ENCODE measurements around a stretch of chr3.

DNA sequence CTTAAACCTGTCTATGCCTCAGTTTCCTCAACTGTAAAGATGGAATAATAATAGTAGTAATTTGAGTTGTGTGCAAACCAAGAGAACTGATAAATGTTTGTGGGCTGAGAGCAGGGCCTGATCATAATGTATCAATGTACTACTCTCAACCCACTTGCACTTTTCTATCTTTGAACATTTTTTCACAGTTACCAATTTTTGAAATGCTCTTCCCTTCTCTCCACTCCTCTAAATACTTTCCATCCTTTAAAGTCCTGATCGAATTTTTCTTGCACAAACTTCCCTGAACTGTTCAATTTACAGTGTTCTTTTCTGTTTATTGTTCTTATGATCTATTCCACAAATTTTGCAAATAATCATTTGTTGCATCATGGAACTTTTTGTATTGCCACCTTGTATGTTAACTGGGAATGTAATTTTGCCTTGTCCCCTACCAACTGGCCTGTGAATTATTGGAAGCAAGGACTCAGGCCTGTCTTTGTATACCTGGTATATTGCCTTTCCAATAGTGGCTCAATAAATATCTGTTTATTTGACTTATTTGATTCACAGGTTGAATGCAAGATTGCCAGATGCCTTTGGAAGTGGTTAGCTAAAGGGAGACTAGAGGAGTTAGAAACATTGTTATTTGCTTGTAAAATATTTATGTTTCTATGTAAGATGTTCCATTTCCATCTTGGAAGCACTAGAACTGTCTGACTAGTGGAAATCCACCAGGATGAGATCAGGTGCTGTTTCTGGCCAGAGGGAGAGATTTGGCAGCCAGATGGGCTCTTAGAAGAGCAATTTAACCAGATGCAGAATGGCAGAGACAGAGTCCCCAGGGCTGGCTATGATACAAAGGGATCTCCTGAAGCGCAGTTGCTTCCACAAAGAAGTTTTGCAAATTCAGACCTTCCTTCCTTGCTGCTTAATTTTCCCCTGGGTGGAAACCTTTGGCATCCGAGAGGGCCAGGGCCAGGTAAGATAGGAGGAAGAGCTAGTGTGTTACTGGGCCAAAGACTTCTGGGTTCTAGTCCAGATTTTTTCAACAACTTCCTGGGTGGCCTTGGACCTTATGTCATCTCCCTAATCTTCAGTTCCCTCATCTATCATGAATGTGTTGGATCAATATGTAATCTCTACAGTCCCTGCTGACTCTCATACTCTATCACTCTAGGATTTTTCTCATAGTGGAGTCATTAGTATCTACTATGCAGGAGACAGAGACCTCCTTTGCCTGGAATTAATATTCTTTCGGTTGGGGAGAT lies 41.5 kb upstream of the NDUFB4 start:
- RRBS: no CpG with 5 or more reads among the region's 4 CpGs

- RRBS: no CpG with 5 or more reads among the region's 3 CpGs
Observed at GRCh38 chr3:120689270-120689814, 7.3 kb upstream of the HGD start.

DNA sequence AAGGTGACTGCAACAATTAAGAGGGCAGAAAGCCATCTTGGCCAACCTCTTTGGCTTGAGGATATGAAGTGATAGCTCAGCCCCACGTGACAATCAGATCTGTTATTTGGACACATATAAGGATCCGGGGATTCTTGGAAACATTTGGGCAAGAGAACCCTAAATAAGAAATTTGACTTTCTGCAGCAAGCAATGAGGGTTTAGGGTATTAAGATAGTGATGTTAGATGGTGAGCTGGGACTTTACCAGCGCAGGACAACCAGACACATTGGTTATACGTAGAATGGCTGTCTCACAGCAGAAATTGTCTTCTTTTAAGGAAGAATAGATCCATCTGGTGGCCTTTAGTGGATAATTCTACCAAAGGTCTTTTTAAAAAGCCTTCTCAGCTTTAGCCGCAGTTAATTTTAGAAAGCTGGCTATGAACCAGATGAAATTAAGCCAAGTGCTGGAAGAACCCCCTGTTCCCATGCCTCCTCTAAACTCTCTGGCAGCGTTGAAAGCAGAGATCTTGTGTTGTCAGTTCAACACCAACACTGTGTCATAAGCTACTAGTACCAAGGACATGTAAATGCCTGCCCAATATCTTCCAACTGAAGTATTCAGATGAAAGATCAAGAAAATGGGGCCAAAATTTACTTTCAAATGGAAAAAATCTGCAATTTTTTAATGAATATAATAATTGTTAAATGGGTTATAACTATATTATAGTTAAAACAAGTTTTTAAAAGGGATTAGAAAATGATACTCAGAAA lies 12.2 kb downstream of the HCLS1 start:
- RRBS: no CpG with 5 or more reads among the region's 6 CpGs

GRCh38 chr3:121791546-121791865 lies 42.0 kb upstream of the GOLGB1 start:
- RRBS: no CpG with 5 or more reads among the region's 4 CpGs

DNA sequence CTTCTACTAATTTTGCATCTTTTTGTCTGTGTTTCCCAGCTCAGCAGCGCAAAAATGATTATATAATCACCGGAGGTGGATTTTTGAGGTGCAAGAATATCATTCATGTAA lies 33.4 kb downstream of the PARP14 start:
- RRBS: no CpG with 5 or more reads among the region's 2 CpGs

DNA sequence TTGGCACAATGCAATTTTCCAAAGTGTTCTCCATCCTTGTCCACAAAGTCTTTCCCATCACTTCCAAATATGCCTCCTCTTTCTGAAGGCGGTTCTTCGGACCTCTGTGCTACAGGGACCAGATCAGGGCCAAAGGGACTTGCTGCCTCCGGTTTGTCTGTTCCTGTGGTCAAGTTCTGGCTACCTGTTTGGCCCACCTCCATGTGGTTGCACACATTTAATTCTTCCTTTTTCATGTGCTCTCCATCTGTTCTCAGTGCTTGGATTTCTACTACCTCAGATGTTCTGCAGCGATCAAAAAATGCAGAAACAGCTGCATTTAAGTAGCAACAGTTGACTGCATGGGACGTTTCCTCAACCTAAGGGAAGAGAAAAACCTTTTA lies 53.1 kb downstream of the HSPBAP1 start:
- RRBS: no CpG with 5 or more reads among the region's 5 CpGs

DNA sequence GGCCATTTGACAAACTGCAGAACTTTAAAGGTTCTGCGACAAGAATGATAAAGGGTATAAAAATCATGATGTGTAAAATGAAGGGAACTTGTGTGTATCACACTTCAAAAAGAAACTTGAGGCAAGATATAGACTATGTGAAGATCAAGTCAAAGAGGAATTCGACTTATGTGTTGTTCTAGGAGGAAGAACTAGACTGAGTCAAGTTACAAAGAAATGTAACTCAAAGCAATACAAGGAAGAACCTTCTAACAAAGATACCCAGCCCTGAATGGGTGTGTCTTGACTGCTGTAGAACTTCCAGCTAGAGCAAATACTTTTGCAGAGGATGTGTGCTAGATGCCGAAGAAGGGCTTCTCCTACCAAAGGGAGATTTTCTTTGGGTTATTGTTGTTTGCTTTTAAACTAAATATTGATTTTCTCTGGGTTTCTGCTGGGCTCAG lies 2.4 kb downstream of the SLC49A4 start:
- RRBS: no CpG with 5 or more reads among the region's 3 CpGs

DNA sequence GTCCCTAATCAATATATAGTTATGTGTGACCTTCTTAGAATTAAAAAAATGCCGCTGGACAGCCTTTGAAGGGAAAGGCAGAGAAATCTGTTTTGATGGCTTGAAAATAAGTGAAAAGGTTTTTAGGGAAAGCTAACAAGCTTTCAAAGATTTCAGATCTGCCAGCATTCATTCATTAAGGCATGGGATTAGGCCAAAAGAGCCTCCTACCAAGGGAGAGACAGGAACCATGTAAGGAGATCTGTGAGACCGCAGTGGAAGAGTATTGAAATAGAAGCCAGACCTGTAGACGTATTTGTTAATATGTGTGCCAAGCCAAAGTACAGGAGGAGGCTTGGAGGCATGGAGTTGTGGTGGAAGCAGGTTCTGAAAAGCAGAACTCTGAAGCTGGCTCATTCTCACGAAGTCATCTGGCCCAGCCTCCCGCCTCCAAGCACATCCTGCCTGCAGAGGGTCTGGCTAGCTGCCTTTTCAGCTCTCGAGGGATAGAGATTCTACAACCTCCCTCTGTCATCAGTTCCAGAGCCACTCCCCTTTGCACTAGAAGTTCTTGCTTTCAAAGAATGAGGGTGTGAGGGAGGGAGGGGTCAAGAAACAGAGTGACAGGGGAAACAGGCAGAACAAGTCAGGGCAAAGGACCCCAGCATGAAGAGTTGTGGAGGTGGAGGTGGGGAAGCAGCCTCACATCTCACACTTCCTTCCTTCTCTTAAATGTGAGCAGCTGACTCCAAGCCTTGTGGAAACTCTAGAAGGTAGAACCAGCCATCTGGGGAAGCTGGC lies 95.1 kb downstream of the SLC49A4 start:
- RRBS: no CpG with 5 or more reads among the region's 6 CpGs

DNA sequence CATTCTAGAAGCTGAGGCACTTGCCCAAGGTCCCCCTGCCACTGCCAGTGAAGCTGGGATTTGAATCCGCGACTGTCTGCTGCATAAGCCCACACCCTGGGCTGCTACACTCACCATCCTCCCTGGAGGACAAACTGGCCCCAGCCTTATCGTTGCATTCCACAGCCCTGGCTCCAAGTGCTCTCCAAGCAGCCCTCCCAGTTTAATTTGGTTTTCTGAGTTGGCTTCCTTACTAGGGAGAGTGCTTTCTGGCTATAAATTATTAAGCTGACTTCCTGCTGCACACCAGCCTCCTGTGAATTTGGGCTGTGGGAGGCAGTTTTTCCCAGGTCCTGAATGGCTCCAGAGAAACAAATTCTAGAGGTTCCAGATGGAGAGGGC lies 69.9 kb downstream of the SEMA5B start:
- RRBS: no CpG with 5 or more reads among the region's 3 CpGs

DNA sequence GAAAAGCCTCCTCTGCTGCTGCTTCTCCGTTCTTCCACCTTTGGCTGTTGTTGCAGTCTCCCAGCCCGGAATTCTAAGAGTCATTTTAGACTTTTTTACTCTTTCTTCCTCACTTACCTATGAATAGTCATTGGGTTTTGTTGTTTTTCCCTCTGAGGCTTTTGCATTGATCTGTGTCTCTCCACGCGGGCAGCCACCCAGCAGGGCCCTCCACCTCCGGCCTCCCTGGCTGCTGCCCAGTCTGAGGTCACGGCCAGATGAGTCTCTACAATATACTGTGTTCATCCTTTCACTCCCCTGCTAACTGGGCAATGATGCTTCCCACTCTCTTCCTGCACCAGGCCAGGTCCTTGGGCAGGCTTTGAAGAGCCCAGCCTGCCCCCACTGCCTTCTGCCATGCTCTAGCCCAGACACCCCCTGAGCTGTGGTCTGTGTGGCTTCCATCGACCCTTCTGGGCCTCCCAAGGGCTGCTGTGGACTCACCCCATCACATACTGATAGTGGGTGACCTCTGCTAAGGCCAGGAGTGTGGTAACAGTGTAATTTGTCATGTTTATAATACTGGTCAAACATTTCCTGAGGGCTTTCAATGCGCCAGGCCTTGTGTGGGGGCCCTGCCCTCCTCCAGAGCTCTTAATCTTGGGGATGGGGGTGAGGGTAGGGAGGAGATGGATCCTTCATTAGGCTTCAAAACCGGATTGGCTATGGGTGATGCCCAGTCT lies 18.0 kb downstream of the PDIA5 start:
- RRBS: no CpG with 5 or more reads among the region's 9 CpGs

DNA sequence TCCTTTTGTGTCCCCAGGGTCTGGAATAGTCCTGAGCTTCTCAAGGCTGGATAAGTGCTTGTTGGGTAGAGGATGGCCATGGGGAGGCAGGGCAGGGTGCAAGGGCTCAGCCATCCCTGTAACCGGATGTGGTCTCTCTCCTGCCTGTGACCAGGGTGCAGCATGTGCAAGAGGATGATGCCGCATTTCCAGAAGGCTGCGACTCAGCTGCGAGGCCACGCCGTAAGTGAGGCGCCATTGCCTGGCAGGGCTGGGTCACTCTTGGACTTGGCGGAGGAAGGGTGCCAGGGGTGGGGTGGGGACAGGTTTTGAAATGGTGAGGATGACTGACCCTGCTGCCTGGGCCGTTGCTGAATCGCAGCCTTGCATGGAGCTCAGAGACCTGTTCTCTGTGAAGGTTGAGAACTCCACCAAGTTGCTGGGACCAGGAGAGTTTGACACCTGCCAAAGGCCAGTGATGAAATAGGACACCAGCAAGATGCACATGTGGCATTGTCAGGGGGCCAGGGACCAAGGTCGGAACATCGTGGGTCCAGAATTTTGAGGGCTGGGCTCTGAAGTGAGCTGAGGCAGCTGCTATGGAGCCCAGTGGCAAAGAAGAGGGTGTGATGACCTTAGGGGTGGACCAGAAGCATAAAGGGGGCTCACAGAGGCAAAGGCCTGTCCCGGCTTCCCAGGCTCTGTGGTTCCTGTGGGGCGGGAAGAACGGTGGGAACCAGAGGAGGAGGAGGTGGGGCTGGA lies 49.4 kb downstream of the PDIA5 start:
- RRBS: no CpG with 5 or more reads among the region's 15 CpGs

DNA sequence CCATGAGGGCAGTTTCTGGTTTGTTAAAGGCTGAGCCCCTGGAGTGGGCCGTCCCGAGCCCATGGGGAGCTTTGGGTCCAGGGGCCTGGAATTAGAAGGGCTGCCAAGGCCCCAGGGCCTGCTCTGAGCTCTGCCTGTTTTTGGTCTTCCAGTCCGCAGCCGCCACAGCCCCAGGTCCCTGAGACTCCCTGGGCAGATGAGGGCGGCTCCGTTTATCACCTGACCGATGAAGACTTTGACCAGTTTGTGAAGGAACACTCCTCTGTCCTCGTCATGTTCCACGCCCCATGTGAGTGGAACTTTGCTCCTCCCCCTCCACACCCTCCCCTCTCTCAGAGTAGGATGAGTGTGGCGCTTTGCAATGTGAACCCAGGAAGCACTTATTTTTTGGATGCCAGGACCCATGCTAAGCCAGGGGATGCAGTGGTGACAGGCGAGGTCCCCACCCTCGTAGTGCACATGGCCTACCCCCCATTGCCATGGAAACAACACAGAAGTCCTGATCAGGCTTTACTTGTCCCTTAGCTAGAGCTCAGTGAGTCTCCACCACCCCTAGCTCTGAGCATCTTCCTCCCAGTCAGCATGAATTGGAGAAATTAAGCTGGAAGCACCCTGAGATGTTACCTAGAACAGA lies 63.6 kb downstream of the PDIA5 start:
- RRBS: no CpG with 5 or more reads among the region's 12 CpGs

DNA sequence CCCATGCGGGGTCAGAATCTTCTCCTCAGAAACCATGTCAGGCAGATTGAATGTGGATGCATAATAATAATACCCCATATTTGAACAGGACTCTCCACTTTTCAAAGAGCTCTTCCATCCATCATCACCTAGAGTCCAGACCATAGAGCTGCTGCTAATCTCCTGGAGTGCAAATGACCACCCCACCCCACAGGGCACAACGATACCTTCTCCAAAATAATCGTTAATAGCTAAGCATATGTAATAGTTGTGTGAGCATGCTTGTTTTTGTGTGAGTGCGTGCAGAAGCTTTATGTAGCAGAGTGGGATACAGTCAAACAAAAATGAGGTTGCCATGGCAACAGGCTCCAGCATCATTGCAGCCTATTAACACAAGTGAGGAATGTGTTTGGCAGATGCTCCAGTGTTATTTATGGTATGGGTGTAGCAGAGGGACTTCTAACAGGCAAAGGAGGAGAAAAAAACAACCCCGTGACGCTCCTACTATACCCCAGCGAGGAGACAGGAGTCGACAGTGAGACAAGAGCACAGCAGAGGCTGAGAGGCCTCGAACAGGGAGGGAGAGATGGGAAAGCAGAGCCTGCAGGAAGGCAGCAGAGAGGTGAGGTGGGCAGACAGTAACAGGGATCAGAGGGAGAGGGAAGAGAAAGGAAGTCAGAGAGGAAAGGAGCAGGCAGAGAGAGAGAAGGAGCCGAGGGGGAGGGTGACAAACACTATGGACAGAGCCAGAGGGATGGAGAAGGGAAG lies 4.9 kb downstream of the ADCY5 start:
- RRBS: no CpG with 5 or more reads among the region's 10 CpGs

DNA sequence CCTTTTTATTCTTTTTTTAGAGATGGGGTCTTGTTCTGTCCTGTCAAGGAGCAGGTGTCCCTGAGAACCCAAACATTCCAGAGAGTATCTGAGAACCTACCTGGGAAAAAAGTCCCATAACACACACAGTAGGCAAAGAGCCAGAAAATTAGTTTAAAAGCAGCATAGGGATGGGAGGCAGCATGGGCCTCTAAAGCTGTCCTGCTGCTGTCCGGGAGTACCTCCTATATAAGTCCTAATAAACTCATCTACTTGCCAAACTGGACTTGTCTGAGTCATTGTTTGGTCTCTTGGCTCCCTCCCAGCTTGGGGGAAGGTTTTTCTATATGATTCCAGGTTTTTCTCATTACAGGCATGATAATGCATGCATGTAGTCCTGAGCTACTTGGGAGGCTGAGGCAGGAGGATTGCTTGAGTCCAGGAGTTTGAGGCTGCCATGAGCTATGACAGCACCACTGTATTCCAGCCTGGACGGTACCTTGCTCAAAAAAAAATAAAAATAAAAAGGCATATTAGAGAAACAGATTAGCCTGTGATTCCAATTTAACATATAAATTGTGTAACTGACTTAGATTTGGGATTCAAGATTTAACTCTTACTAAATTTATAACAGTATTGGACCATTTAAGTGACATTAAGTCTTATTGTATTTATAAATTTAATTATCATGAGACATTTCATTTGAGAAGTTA lies 17.6 kb upstream of the HACD2 start:
- RRBS: no CpG with 5 or more reads among the region's 2 CpGs

DNA sequence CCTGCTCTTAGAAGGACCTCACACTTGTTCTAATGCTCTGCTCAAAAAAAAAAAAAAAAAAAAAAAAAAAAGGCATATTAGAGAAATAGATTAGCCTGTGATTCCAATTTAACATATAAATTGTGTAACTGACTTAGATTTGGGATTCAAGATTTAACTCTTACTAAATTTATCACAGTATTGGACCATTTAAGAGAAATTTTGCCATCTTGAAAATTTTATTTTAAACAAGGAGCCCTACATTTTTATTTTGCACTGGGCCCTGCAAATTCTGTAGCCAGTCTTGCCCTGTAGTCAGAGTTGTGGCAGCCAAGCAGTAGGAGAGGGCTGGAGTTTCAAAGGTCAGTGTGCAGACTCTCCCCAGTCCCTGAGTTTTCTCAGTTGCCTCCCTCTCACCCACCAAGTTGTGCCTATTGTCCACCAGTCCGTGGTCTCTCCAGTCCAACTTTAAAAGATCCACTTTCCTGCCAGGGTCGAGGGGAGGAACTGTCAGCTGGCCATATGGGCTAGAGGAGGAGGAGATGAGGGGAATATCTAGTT lies 19.1 kb upstream of the HACD2 start:
- RRBS: no CpG with 5 or more reads among the region's 2 CpGs

DNA sequence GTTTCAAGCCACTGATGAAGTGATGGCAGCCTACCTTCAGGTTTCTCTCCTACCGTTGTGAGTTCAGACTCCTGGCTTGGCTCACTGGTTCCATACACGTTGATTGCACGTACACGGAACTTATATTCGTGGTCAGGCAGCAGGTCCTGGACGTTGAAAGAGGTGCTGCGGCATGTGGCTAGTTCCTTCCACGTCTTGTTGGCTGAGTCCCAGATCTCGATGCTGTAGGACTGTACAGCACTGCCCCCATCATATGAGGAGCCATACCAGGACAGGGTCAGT lies 72.2 kb upstream of the HACD2 start:
- RRBS: no CpG with 5 or more reads among the region's 9 CpGs

- RRBS: 0% methylated on average over 4 of the region's 18 CpGs
Observed at GRCh38 chr3:123980241-123980714, 11.6 kb downstream of the ROPN1 start.

- RRBS: no CpG with 5 or more reads among the region's 4 CpGs
Observed at GRCh38 chr3:124066826-124067769, 33.9 kb downstream of the KALRN start.

DNA sequence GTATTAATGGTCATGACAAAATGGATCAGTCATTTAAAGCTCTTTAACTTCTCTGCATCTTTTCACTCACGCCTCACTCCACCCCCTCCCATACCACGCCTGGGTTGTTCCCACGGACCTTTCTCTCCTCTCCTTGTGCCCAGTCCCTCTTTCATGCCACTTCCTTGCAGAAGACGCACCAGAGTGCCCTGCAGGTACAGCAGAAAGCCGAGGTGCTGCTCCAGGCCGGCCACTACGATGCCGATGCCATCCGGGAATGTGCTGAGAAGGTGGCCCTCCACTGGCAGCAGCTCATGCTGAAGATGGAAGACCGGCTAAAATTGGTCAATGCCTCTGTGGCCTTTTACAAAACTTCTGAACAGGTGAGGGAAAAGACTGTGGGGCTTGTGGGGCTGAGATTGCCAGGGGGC lies 296.1 kb upstream of the UMPS start:
- RRBS: 97% methylated on average over 2 of the region's 10 CpGs

Measured in epithelial cell of prostate (primary cell).